Fibroblast of the aortic adventitia (primary cell): Measurements from ENCODE around the genes SPATA20, LUC7L3 and SPAG9.

GRCh38 chr17:50189374-50189922, 12.0 kb downstream of the COL1A1 start:
- CAGE, long polyA plus RNA, result no peak

GRCh38 chr17:50210775-50211327, 9.4 kb upstream of the COL1A1 start:
- CAGE, long polyA plus RNA, result no peak

DNA sequence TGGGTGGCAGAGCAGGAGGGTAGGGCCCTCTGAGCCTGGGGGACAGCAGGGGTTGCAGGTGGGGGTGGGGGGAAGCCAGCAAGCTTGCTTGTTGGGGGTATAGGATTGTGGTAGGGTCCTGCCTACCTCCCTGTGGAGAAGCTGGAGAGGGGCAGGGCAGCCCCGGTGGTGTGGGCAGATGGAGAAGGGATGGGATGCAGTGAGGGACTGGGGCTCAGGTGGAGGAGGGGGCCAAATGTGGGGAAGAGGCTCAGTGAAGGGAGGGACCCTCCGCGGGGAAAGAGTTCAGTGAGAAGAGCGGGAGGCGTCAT, 17.2 kb upstream of the TMEM92 start:
- CAGE, long polyA plus RNA, result no peak

DNA sequence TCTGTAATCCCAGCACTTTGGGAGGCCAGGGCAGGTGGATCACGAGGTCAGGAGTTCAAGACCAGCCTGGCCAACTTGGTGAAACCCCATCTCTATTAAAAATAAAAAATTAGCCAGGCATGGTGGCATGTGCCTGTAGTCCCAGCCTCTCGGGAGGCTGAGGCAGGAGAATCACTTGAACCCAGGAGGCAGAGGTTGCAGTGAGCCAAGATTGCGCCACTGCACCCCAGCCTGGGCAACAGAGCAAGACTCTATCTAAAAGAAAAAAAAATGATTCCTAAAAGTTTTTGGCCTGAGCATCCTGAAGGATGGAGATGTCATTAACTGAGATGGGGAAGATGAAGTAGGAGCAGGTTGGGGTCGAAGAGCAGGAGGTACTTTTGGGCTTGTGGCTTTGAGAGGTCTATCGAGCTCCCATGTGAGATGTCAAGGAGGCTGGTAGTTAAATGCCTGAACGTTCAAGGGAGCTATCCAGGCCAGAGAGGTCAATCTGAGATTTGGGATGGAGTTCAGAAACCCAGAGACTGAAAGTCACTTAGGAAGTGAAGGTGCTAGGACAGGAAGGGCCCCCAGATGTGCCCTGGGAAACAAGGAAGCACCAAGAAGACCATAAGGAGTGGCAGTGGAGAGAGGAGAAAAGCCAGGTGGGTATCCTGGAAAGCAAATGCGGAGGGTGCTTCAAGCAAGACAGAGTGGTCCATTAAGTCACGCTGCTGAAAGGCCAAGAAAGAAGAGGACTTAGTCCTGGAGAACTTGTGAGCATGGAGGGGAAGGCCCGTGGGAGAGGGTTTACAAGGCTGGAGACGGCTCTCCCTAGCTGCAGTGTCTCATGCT, 5.7 kb downstream of the XYLT2 start:
- CAGE, long polyA plus RNA, result no peak

DNA sequence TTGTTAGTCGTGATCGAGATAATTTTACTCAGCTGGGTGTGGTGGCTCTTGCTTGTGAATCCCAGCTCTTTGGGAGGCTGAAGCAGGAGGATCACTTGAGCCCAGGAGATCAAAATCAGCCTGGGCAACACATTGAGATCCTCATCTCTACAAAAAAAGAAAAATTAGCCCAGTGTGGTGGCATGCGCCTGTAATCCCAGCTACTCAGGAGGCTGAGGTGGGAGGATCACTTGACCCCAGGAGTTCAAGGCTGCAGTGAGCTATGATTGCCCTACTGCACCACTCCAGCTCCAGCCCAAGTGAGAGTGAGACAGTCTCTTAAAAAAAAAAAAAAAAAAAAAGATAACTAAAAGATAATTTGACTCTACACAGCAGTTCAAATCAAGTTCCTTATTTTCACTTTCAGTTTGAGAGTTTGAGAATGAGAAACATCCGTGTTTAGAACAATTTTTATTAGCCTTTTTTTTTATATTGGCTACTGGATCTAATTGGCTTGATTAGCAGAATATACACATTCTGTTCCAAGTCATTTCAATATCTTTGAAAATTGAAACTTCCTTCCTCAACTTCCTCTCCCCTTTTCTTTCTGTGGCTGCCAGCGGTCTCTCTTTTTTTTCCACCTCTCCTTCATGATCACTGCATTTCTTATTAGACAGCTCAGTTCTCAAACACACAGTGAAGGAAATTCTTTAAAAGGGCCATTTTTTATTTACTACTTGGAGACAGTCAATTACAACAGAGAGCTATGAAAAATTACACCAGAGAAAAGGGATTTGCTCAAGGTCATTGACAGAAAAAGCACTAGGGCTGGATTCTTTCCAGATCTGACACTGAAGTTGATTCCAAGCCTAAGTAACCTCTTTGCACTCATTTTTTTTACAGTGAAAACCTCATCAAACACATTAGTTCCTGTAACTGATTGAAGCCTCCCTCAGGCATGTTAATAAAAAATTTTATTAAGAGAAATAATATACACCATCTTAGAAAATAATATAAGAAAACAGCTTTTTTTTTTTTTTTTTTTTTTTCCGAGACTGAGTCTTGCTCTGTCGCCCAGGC, 4.5 kb upstream of the ACSF2 start:
- CAGE, long polyA plus RNA, result no peak

GRCh38 chr17:50466820-50467468, 1.7 kb downstream of the CHAD start:
- CAGE, long polyA plus RNA, result no peak

- CAGE, long polyA plus RNA, result no peak
Measured at GRCh38 chr17:50546737-50547563, at the start of gene SPATA20. TSS of gene SPATA20 (plus strand) at chr17:50547174.

GRCh38 chr17:50625936-50626700, 8.6 kb upstream of the ABCC3 start:
- CAGE, long polyA plus RNA, result no peak

GRCh38 chr17:50686218-50687126, 21.2 kb downstream of the ANKRD40 start:
- CAGE, long polyA plus RNA, result no peak

- CAGE, long polyA plus RNA, result no peak
Measured at GRCh38 chr17:50708458-50709060, 845 bp upstream of the ANKRD40 start.

DNA sequence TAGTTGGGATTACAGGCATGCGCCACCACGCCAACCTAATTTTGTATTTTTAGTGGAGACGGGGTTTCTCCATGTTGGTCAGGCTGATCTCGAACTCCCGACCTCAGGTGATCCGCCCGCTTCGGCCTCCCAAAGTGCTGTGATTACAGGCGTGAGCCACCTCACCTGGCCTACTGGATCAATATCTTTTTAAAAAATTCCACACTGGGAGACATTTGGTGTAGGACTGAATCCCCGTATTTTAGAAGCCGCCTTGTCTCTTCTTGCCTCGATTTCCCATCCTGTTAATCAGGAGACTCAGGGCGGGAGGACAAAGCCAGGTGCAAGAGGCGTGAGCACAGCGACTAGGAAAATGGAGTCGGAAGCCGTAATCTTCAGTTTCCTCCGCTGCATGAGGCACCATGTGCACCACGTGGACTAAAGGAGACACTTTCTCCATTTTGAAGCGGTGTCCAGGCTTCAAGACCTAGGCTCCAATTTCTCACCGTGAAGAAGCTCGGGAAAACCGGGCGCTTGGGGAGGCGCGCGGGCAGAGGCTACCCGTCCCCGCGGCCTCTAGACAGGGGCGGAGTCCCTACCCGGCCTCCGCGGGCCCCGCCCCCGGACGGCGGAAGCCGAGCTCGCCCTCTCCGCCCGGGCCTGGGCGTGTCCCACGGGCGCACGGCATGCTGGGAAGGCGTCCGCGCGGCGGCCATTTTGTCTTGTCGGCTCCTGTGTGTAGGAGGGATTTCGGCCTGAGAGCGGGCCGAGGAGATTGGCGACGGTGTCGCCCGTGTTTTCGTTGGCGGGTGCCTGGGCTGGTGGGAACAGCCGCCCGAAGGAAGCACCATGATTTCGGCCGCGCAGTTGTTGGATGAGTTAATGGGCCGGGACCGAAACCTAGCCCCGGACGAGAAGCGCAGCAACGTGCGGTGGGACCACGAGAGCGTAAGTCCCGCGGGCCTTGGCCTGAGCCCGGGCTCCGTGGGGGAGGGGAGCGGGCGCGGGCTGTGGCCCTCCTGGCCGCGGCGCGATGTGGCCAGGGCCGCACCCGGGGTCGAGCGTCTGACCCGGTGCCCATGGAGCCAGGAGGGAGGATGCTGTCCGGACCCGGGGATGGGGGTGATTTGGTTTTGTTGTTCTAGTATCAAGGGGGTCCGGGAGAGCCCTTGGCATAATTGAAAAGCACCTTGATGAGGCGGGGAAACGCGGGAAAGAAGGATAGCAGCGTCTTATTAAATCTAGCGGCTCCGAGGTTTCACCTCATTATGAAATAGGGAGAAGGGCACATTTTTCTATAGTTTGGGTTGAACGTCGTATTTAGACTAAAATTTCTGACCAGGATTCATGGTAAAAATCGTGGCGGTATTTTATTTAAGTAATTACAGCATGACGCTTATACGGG, at the start of gene LUC7L3:
Gene LUC7L3 (plus strand): TSS at position 699 of the 1,384 bp plus-strand sequence.
- CAGE, long polyA plus RNA, result no peak

GRCh38 chr17:50887768-50888147, 21.6 kb upstream of the TOB1 start:
- CAGE, long polyA plus RNA, result no peak

GRCh38 chr17:50903609-50904988, 37.9 kb upstream of the TOB1 start:
- CAGE, long polyA plus RNA, result no peak

GRCh38 chr17:50911515-50912195, 45.5 kb upstream of the TOB1 start:
- CAGE, long polyA plus RNA, result no peak

- CAGE, long polyA plus RNA, result no peak
Measured at GRCh38 chr17:50917154-50917869, 51.2 kb upstream of the TOB1 start.

GRCh38 chr17:50942180-50942876, 76.2 kb upstream of the TOB1 start:
- CAGE, long polyA plus RNA, result no peak

GRCh38 chr17:51006048-51006287, 114.7 kb downstream of the SPAG9 start:
- CAGE, long polyA plus RNA, result no peak

DNA sequence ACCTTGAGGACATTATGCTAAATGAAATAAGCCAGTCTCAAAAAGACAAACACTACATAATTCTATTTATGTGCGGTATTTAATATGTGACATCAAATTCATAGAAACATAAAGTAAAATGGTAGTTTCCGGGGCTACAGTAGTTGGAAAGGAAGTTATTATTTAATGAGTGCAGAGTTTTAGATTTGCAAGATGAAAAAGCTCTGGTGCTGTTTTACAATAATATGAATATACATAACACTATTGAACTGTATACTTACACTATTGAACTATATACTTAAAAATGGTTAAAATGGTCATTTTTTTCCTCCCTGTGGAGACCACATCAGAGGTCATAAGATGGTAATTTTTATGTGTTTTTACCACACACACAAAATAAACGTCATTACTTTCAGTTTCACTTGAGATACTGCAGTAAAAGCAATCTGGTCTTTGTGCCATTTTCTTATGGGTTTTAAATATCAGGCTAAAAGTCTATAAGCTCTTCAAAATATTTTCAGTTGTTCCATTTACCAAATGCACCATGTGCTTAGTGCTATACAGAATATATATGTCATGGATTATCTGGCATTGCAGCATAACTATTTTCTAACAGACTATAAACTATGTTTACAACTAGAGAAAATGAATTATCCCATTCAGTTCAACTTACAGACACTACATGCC, 90.9 kb downstream of the SPAG9 start:
- CAGE, long polyA plus RNA, result no peak

DNA sequence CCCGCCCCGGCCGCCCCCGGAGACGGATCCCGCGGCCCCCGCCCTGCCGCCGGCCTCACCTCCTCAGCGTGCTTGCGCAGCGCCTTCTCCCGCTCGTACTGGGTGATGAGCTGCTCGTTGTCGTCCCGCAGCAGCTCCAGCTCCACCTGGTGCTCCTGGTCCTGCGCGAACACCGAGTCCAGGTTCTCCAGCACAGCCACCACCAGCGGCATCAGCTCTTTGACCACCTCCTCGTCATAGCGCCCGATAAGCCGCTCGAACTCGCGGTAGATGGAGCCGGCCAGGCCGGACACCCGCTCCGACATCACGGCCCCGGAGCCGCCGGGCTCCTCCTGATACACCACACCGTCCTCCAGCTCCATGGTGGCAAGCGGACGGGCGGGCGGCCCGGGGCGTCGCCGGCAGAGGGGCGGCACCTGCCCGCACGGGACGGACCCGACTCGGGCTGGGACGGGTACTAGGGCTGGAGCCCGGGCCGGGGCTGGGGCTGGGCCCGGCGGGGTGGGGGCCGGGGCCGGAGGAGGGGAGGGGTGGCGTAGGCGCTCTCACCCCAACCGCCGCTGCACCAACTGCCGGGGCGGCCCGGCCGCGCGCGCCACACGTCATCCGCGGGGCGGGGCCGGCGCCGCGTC, at the start of gene SPAG9:
Gene SPAG9 (minus strand): TSS at position 574 of the 632 bp plus-strand sequence.
- CAGE, long polyA plus RNA, result no peak

DNA sequence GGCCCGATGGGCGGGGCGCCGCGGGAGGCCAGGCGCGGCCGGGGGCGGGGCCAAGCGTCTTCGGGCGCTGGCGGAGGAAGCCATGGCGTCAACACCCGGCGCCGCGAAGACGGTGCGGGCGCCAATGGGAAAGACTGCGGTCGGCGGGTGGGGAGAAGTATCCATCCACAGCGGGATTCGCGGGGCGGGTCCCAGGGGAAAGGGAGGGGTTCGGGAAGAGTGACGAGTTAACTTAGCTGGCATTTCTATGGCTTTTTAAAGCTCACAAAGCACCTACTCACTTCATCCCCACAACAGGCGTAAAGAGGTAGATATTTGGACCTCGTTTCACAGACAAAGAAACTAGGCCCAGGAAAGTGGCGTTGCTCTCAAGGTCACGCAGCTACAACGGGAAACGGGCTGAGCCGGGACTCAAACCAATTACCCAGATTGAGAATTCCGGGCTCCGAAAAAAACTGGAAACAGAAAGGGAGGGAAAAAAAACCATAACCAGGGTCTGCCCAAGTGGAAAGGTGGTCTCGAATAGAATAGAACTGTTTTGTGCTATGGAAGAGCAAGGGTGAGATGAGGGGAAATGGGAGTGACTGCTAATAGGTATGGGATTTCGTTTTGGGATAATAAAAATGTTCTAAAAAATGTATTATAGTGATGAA, 385 bp upstream of the SPAG9 start:
- CAGE, long polyA plus RNA, result no peak